Endothelial cell (in vitro differentiated cells): ENCODE data around the genes NAA30, SLC35F4 and RTN1.

DNA sequence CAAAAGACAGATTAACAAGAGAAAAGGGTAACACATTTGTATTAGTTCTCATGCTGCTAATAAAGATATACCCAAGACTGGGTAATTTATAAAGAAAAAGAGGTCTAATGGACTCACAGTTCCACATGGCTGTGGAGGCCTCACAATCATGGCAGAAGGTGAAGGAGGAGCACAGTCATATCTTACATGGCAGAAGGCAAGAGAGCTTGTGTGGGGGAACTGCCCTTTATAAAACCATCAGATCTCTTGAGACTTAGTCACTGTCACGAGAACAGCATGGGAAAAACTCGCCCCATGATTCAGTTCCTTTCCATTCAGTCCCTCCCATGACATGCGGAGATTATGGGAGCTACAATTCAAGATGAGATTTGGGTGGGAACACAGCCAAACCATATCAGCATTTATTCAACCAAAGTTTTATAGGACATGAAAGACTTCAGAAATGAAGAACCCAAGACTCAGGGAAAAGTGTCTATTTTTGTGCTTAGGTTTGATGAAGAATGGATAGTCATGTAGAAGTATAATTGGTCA is 216.5 kb downstream of the KTN1 start:
- PRO-cap: no peak

GRCh38 chr14:56005682-56006230 is 112.5 kb upstream of the PELI2 start:
- PRO-cap: no peak

DNA sequence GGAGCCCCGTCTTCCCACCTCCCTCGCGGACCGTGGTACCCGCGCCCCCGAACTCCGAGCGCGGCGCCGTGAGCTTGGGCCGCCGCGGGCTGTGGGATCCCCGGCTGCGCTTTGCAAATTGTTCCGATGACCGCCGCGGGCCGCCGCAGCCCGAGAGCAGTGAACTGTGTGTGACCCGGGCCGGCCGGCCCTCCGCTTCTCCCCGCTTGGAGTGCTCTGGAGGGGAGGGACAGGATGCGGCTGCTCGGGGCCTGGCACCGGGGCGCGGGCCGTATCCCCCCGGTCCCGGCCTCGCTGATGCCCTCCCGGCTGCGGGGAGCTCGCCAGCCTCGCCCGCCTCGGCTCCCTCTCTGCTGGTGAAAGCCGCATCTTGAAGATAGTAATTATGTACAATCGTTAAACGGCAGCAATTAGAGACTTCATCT is 977 bp downstream of the PELI2 start:
- PRO-cap: bidirectional peak, plus-strand start at position 232 of the sequence, minus-strand start at position 172 of the sequence

GRCh38 chr14:56148588-56148894 is 30.3 kb downstream of the PELI2 start:
- PRO-cap: no peak

DNA sequence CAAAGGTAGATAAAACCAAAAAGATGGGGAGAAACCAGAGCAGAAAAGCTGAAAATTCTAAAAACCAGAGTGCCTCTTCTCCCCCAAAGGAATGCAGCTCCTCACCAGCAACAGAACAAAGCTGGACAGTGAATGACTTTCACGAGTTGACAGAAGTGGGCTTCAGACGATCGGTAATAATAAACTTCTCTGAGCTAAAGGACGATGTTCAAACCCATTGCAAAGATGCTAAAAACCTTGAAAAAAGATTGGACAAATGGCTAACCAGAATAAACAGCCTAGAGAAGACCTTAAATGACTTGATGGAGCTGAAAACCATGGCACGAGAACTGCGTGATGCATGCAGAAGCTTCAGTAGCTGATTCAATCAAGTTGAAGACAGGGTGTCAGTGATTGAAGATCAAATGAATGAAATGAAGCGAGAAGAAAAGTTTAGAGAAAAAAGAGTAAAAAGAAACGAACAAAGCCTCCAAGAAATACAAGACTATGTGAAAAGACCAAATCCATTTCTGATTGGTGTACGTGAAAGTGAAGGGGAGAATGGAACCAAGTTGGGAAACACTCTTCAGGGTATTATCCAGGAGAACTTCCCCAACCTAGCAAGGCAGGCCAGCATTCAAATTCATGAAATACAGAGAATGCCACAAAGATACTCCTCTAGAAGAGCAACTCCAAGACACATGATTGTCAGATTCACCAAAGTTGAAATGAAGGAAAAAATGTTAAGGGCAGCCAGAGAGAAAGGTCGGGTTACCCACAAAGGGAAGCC is 111.6 kb downstream of the PELI2 start:
- PRO-cap: no peak

DNA sequence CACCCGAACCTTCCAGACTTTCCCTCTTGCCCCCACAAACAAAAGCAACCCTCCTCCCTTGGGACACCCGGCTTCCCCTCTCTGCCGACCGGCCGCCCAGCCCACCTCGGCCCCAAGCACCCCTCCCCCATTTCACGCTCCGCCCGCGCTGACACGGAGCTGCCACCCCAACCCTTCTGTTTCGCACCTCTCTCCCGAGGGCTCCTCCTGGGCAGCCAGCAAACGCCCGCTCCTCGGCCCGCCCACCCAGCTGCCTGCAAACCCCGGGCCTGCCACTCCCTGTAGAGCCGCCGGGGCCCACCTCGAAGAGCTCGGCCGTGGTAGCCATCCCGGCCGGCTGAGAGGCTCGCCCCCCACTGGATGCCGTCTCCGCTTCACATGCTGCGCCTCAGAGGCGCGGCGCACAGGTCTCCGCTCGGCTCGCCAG is 371 bp downstream of the EXOC5 start:
- PRO-cap: bidirectional peak, plus-strand start at position 377 of the sequence, minus-strand start outside the sequence

DNA sequence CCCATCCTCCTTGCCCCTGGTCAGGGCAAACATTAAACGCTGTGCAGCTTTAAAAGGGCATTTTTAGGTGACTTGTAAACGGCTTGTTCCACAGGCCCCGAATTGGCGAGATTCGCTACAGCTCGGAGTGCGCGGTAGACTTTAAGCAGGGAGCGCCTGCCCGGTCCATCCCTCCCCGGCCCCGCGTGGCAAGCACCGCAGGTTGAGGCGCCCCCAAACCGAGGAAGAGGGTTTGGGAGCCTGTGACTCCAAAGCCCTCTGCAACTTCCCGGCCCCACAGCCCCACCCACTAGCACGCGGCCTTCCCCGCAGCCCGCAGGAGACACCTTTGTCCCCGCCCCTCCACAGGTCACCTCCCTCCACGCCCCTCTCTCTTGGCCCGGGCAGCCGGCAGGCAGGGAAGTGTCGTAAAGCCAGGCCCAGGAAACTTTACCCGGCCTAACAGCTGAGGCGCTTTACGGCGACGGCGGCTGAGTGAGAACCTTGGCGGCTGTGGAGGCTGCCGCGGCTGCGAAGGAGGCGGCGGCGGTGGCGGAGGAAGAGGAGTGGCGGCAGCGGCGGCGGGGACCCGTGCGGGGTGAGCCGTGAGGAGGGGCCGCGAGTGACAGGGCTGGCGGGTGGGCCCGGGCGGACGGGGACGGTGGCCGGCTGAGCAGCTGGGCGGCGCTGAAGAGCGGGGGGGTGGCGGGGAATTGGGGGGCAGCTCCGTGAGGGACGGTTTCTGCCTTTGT is at the start of gene NAA30:
Gene NAA30 (plus strand): TSS at position 458 of the 731 bp plus-strand sequence.
- PRO-cap: bidirectional peak, plus-strand start at position 458 of the sequence, minus-strand start at position 294 of the sequence

- PRO-cap: no peak
Observed at GRCh38 chr14:57865385-57866271, at the start of gene SLC35F4. TSS of gene SLC35F4 (minus strand) at chr14:57866092.

GRCh38 chr14:58170906-58171635 is 19.1 kb upstream of the ARMH4 start:
- PRO-cap: unidirectional peak, plus-strand start at chr14:58171579

DNA sequence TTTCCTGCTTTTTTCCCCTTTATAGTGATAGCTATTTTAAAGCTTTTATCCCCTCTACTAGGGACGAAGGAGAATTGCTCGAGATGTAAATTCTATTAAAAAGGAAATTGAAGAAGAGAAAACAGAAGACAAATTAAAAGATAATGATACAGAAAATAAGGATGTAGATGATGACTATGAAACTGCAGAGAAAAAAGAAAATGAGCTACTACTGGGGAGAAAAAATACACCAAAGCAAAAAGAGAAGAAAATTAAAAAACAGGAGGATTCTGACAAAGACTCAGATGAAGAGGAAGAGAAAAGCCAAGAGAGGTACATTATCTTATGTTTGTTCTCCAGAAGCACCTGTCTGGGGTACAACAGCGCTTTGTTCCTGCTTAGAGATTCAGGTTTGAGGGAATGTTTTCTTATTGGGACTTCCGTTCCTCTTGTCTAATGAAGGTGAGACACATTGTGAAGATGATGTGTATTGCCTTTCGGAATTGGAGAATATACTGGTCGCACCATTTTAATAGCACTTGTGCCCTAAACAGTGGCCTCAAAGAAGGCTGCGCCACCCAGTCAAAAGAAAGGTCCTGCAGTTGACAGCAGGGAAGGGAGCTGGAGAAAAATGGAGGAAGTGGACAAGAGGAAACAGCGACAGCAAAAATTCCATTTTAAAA is 44.6 kb upstream of the TOMM20L start:
- PRO-cap: no peak

DNA sequence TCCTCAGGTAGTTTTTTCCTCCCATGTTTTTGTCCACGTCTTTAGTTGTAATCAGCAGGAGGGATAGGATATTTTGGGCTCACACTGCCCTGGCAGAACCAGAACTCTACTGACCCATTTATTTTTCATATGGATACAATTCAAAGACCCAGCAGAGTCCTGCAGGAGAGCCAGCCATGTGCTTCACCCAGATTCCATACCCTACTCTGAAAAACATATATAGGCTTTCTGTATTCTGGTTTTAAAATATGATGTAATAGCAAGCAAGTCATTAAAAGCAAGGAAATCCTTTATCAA is 19.0 kb downstream of the DACT1 start:
- PRO-cap: no peak

- PRO-cap: no peak
Observed at GRCh38 chr14:59282223-59282846, 93.9 kb downstream of the DAAM1 start.

DNA sequence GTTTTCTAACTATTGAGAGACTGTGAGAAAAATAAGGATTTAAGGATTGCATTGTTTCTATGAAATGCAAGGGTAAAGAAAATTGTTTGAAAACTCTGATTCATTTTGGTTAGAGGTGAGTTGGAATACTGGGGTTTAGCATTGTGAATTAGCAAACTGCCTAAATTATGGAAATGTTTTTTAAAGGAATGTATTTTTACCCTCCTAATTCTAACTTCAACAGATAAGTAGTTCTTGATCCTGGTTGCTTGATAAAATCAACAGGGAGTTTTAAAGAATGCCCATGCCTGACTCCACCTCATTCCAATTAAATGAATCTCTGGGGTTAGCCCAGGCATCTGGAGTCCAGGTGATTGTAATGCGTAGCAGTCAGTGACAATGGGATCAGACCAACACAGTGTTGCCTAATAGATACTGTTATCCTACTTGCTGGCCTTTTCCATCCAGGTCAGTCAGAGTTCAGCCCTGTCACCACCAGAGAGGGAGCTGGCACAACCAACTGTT is 107.3 kb downstream of the GPR135 start:
- PRO-cap: no peak

DNA sequence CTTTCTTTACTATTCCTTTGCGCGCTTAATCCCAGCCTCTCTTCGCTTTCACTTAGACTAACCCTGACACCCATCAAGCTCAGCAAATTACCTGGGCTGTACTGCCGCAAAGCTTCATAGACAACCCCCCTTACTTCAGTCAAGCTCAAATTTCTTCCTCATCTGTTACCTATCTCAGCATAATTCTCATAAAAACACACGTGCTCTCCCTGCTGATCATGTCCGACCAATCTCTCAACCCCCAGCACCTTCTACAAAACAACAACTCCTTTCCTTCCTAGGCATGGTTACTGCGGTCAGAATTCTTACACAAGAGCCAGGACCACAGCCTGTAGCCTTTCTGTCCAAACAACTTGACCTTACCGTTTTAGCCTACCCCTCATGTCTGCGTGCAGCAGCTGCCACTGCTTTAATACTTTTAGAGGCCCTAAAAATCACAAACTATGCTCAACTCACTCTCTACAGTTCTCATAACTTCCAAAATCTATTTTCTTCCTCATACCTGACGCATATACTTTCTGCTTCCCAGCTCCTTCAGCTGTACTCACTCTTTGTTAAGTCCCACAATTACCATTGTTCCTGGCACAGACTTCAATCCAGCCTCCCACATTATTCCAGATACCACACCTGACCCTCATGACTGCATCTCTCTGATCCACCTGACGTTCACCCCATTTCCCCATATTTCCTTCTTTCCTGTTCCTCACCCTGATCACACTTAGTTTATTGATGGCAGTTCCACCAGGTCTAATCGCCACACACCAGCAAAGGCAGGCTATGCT is 17.7 kb downstream of the GPR135 start:
- PRO-cap: no peak

DNA sequence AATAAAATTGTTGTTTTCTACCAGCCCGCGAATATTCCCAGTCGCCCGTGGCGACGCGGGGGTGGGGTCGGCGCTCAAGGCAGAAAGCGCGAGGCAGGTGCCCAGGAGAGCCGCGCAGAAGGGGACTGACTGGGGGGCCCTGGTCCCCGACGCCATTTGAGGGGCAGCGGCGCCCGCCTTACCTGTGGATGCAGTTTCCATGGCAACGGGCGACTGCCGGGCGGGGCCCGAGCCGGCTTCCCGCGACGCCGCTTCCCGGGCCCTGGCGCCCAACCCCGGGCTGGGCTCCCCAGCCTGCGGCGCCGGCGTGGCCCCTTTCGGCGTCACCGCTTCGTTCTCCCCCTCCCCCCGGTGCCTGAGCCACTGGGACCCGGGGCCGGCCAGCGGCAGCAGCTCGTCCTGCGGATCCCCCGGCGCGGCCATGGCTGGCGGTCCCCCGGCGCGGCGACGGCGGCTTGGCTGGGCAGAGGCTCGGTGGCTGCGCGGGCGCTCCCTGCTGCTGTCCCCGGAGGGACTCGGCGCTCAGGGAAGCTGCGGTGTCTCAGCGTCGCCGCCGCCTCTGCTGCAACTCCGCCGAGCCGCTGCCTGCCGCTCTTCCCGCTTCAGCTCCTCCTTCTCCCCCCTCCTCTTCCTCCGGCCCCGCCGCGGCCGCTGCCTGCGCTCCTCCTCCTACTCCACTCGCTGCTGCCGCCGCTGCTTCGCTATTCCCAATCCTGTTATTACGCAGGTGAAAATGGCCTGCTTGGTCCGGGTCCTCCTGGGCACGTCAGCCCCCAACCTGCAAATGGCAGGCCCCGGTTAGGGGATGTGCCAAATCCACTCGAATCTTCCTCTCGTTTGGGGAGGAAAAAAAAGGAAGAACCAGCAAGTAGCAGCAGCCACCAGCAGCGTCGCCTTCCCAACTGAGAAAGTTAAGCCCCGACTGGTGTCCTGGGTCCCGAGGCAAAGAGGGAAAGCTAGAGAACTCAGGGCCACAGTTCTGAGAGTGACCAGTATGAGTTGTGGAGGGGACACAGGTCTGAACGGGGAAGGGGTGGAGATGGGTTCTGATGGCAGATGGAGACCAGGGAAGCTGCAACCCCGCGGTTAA is at the start of gene RTN1:
Gene RTN1 (minus strand): TSS at position 569 of the 1,090 bp plus-strand sequence.
- PRO-cap: unidirectional peak, plus-strand start at position 363 of the sequence; unidirectional peak, minus-strand start at position 596 of the sequence

DNA sequence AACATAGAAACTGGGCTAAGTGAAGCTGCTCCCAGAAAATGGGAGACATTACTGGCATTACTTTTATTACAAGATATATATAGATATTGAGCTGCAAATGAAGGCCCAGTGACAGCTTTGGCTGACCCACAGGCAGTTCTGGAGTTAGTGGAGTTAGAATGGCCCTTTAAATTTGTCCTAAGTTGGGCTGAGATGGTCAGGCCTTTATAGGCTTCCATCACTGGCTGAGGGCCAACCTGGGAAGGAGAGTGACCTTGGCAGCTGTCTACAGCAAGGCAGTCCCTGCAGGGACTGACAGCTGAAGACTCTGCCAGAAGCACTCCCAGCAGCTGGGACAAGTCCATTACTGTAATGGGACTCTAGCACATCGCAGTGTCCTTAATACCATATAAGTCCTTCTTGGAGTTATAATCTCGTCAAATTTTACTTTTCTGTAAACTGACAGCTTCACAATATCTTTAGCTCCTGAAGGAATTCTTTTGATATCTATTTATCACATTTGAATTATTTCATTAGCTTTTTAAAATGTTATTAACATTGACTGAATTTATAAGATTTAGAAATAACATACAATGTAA is 88.6 kb upstream of the PCNX4 start:
- PRO-cap: no peak

GRCh38 chr14:60090986-60091490 is 685 bp upstream of the PCNX4 start:
- PRO-cap: unidirectional peak, plus-strand start at chr14:60091160; bidirectional peak, plus-strand start at chr14:60091449, minus-strand start at chr14:60091326

DNA sequence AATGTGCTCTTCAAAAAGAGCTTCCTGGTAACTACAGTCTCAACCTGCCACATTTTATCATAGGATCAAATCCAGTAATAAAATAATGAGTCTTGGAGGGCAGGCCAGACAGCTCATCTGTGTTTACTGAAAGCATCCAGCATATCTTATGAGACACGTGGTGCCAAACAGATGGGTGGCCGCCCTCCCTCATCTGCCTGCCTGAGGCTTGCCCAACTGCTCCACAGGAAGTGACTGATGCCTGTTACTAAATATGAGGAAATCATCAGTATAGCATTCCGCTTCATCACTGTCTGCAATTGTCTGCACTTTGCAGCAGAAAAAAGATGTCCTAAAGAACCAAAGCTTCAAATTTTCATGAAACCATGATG is 13.5 kb downstream of the DHRS7 start:
- PRO-cap: no peak

DNA sequence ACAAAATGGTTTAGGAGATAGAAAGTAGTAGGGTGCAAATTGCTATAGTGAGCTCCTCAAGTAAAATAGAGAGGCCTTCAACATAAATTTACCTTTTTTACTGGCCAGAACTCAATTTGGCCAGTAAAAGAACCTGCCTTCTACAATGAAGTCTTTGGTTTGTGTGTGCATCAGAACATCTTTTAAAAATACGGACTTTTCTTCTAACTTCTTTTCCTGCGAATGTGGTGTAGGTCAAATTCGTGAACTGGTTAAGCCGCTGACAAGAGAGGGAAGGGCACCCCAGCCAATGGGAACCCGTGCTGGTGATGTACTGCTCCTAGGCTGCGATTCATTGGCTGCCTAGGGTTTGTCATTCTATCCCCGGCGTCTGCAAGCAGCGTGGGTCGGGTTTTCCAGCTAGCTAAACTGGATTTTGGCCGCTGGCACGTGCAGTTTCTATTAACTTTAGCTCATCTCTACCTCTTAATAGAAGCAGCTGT is 1.2 kb upstream of the PPM1A start:
- PRO-cap: bidirectional peak, plus-strand start at position 379 of the sequence, minus-strand start at position 224 of the sequence

GRCh38 chr14:60312802-60313480 is 63.9 kb downstream of the PPM1A start:
- PRO-cap: no peak